Tibial artery (tissue), 1 donor: ENCODE measurements around the genes TPTE2 and FGF9.

DNA sequence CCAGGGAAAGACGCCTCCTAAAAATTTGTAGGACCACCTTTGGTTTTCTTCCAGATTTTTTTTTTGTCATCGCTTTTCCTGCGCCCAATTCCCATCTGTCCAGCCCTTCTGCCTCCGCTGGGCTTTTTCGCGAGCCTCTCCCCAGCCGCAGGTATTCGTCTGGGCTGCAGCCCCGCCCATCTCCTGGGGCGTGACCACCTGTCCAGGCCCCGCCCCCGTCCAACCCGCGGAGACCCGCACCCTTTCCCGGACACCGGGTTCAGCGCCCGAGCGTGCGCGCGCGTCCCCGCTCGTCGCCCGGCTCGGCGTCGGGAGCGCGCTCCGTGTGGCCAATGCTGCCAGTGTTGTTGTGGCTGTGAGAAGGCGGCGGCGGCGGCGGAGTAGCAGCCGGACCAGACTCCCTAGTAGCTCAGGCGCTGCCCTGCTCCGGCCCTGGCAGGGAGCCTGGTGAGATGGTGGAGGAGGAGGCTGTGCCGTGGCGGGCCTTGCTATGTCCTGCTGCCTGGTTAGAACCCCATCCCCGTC lies 553.3 kb downstream of the TUBA3C start:
- PRO-cap = no peak

DNA sequence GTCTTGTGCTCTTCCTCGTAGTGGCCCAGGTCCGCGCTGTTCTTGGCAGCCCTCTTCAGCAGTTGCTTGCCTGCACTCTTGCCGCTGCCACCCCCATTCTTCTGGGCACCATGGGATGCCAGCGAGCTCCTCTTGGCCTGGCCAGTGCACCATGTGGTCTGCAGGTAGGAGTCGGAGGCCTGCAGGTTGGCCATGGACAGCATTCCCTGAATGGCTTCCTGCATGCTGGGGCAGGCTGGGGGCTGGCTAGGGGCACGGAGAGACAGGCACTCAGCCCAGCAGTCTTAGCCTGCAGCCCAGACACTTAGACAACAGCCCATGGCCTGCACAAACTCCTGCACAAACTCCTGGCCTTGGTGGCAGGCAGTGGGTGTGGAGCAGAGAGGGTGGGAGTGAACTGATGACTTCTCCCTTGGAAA lies 234.9 kb downstream of the TUBA3C start:
- PRO-cap = no peak

DNA sequence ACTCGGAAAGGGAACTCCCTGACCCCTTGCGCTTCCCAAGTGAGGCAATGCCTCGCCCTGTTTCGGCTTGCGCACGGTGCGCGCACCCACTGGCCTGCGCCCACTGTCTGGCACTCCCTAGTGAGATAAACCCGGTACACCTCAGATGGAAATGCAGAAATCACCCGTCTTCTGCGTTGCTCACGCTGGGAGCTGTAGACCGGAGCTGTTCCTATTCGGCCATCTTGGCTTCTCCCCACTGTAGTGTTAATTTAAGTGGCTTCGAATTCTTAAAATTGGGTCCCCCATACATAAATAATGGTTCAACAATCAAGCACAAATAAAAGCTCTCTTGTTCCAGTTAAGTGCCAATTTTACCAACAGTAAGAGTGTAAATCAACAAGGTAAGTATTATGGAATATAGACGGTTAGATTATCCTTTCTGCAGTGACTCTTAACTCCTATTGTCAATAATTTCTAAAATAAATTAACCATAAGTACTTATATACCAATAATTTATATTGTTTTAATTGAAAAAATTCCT lies 72.1 kb downstream of the TUBA3C start:
- PRO-cap = no peak

DNA sequence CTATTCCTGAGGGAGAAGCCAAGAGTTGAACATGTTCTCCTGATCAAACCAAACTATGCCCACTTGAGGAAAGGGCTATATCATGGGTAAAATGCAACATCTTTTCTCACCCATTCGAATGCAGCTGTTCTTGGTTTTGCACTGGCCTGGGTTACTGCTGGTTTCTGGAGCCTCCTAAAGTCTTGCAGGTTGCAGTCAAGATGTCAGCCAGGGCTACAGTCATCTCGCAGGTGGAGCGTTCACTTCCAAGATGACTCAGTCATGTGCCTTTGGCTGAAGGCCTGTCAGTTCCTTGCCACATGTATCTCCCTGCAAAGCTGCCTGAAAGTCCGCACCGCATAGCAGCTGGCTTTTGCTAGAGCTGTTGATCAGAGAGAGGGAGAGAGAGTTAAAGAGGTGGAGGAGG lies 57.8 kb upstream of the TUBA3C start:
- PRO-cap = no peak

- PRO-cap = no peak
These were observed at the start of gene TPTE2 for GRCh38 chr13:19561264-19561875. Gene TPTE2 (minus strand): TSS chr13:19561532.

DNA sequence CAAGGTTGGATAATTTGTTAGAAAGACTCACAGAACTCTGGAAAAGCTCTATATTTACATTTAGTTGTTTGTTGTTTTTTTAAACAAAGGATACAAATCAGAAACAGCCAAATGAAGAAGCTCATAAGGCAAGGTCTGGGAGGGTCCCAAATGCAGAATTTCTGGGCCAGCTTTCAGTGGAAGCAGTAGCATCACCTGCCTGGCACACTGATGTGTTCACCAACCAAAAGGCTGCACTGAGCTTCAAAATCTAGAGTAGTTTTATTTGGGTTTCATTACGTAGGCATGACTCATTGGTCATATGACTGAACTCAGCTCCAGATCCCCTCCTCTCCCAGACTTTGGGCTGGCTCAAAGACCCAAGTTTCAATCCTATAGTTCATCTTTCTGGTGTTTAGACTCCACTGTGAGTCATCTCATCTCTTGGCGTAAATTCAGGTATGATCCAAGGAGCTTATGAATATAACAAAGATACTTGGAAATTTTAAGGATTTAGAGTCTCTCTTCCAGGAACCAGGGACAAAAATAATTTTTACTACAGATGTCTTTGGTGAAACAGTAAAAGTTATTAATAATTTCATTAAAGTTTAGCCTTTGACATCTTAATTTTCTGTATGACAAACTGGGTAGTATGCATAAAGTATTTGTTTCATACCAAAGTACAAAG lies 17.7 kb downstream of the ZMYM5 start:
- PRO-cap = no peak

GRCh38 chr13:20141066-20141474 lies 19.8 kb downstream of the GJA3 start:
- PRO-cap = no peak

GRCh38 chr13:20390507-20391282 lies 135.0 kb downstream of the CRYL1 start:
- PRO-cap = no peak

DNA sequence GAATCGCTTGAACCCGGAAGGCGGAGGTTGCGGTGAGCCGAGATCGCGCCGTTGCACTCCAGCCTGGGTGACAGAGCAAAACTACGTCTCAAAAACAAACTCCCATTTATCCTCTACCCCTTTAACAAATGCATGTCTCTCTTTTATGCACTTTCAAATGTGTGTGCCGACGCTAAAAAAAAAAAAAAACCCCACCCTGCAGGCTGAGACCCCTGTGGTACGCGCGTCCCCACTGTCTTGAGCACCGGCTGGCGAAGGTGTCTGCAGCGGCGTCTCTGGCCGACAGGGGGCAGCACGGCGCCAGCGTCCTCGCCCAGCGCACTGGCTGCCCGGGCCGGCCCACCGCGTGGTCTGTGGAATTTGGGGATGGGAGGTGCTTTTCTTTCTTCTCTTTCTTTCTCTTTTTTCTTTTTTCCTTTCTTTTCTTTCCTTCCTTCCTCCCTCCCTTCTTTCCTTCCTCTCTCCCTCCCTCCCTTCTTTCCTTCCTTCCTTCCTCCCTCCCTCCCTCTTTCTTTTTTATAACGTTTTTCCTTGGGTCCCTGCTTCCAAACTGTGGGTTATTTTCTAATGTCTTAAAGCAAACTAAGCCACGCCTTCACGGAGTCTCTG lies 9.1 kb downstream of the IL17D start:
- PRO-cap = no peak

DNA sequence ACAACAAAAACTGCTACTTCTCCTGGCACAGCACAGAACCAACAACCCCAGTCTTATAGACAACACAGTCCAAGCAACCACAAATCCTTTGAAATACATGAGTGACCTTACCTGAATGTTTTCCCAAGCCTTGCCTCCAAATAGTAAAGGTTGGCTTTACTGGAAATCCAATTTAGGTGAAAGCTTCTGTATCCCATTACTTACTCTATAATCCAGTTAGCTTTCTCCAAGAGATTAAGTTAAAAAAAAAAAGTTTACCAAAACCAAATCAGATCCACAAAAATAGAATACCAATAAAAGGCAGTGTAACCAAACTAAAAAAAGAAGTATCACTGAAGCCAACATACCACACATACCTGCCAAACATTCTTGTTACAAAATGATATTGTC lies 58.9 kb upstream of the EEF1AKMT1 start:
- PRO-cap = no peak

DNA sequence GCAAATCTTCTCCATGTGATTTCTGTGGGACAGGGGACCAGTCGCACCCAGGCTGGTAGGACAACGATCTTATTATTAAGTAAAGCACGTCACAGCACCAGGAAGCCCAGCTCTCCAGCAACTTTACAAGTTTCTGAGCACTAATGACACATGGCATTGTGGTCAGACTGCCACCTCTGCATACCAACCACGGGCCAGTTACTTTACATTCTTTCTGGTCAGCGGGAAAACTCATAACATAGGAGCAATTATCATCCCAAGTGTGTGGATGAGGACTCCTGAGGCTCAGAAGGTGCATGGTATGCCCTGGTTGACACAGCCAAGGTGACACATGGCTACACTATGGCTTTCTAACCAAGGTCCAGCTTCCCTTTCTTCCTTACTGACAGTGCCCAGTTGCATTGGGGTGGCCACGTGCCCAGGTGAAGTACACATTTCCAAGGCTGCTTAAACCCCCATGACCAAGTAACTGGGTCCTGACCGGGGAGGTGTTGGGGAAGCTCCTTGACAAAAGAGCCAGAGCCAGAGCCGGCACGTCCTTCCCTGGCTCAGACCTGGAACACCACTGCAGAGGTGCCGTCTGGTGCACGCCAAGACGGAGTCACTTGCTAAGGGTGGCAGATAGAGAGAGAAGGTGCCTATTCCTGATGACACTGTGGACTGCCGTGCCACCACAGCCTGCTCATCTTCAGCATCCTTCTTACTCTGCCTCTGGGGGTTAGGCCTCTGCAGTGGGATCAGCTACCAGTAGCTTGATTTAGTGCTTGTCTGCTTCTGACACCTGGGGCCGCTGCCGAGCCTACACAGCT lies 27.2 kb downstream of the LATS2 start:
- PRO-cap = no peak

DNA sequence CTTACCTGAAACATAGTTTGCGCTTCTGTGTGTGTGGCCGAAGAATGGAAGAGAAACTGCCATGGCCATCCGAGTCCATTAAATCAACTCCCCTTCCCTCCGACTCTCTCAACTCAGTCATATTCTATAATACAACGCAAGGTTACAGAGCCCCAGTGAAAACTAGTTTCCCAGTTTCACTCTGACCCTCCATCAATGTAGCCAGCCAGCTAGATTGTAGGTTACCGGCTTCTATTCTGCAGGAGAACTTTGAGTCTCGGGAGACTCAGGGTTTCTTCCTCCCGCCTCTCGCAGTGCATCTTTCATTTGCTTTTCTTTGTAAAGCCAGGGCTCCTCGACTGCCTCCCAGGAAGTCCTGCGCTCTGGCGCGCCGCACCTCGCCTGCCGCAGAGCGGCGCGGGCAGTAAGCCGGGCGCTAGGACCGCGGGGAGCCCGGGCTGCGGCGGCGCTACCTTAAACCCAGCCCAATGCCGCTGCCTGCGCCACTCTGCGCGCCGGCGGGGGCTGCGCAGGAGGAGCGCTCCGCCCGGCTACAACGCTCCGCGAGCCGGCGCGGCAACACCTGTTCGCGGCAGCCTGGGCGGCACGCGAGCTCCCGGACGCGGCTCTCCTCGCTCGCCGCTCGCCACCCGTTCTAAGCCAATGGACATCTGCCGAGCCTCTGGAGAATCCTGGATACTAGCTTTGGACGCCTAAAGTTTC lies at the start of gene FGF9:
Gene FGF9, plus strand, starts transcription at position 482 of the 702 bp plus-strand sequence.
- PRO-cap = bidirectional peak, plus-strand start at position 485 of the sequence, minus-strand start at position 357 of the sequence

GRCh38 chr13:21930567-21931198 lies 259.8 kb downstream of the FGF9 start:
- PRO-cap = no peak

DNA sequence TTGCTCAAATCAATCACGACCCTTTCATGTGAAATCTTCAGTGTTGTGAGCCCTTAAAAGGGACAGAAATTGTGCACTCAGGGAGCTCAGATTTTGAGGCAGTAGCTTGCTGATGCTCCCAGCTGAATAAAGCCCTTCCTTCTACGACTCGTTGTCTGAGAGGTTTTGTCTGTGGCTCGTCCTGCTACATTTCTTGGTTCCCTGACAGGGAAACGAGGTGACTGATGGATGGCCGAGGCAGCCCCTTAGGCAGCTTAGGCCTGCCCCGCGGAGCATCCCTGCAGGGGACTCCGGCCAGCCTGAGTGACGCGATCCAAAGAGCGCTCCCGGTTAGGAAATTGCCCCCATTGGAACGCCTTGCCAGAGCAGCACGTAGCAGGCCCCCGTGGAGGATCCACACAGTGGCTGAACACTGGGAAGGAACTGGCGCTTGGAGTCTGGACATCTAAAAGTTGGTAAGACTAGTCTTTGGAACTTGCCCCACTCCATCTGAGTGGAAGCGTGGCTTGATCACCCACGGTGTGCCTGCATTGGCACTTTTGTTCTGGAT lies 296.9 kb upstream of the SGCG start:
- PRO-cap = no peak

DNA sequence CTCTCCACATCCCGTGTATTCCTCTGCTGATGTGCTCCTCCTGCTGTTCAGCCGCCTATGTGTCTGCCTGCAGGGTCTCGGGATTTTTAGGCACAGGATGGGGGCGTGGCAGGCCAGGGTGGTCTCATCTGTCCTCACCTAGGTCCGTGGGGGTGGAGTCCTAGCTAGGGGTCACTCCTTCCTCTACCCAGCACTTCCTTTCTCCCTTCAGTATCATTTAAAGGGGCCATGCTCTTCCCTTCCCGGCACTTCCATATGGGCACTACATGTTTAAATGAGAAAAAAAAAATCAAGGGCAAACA lies 32.9 kb upstream of the SGCG start:
- PRO-cap = no peak

GRCh38 chr13:23579032-23580142 lies 9.2 kb downstream of the TNFRSF19 start:
- PRO-cap = bidirectional peak, plus-strand start at chr13:23579371, minus-strand start at chr13:23579208

- PRO-cap = no peak
These were observed 38.5 kb downstream of the TNFRSF19 start for GRCh38 chr13:23608681-23609199.

GRCh38 chr13:23701430-23702197 lies 131.4 kb downstream of the TNFRSF19 start:
- PRO-cap = no peak

DNA sequence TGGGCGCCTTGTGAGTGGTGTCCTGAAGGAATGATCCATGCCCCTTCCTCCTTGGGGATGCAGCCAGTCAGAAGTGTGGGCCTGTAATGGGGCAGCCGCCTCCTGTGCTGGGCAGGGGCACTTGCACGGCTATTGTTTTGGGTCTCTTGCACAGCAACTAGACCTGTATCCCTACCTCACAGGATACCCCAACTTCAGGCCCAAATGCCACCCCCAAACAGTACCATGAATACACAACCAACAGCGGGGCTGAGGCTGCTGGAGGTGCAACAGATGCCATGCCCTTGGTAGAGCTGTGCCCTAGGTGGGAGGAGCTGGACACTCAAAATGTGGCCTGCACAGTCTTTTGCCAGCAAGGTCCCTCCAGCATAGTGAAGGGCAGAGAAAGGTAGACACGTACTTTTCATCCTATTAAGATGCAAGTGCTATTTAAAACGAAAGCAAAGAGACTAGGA lies 126.6 kb downstream of the MIPEP start:
- PRO-cap = no peak

DNA sequence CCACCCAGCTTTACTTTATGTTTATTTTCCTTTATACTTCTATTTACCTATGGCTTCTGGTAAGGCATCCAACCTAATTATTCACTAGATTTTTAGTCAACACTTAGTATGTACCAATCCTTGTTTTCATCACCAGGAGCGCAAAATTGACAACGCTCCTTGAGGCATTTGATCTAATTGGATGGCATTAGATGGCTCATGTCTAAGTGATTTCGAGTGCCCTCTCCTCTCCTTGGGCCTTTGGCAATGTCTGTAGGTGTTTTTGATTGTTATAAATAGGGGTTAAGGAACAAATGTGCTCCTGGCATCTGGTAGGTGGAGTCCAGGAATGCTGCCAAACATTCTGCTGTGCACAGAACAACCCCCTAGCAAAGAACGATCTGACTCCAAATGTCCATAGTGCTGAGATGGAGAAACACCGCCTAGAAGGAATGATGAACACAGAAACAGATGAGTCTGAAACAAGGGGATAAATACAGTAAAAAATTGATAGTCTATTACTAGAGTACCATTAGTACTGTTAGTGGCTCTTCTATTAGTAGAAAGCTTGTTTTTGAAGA lies 76.1 kb upstream of the MIPEP start:
- PRO-cap = no peak